Neuron (in vitro differentiated cells): ENCODE measurements around a stretch of chr14.

DNA sequence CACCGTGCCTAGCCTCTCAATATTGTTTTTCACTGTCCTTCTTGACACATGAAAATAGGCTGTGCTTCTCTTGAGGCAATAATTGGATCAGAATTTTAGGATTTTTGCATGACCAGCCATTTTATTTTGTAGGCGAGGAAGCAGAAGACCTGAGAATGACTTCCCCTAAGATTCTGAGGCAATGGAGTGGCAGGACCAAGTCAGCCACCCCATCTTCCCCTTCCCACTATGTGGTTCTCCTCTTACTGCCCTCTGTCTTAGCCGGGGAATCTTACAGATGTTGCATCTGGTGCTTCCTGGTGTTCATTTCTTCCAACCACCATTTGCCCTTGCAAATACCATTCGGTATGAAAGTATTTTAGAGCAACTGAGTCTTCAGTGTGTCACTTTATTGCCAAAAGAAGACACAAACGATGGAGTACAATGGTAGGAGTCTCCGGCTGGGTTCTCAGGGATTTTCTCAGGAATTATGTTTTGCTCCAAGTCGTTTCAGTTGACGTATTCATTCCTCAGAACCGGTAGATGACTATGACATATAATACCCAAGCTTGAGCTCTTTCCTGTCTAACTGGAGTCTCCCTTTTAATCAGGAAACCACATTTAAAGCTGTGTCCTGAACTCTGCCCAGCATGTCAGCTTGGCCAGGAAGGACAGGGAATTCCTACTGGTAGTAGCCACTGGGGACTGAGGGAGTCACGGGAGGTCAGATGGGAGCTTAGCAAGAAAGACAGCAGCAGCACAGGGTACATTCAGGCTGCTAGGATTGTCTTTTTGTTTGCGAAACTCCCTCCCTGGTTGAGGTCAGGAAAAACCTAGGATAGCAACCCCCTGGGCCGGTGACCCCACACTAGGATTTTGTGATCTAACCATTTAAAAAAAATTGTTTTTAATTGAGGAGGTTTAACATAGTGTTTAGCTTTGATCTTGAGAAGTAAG lies 87.0 kb downstream of the SAMD4A start:
- PRO-cap: no peak

DNA sequence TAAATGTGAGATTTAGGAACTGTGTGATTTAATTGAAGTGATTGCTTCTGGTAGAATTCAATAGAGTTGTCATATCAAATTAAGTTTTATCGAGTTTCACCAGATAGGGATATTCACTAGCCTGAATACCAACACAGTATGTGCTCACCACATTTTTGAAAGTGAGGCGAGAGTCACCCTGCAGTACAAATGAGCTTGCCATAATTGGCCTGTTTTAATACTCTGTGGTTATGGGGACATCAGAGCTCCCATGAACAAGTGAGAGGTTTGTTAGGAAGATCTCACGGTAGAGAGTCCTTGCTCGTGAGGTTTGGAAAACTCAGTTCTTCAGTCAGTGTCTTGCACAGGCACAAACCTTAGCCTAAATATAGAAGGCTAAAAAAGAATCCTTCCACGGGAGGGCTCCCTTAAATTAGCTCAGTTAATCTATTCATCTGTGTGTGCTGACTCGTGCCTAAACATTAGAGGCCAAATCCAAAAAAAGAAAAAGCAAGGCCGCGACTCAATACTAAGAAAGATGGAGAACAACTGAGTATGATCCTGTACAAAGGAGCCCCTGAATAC lies 108.7 kb downstream of the SAMD4A start:
- PRO-cap: no peak

DNA sequence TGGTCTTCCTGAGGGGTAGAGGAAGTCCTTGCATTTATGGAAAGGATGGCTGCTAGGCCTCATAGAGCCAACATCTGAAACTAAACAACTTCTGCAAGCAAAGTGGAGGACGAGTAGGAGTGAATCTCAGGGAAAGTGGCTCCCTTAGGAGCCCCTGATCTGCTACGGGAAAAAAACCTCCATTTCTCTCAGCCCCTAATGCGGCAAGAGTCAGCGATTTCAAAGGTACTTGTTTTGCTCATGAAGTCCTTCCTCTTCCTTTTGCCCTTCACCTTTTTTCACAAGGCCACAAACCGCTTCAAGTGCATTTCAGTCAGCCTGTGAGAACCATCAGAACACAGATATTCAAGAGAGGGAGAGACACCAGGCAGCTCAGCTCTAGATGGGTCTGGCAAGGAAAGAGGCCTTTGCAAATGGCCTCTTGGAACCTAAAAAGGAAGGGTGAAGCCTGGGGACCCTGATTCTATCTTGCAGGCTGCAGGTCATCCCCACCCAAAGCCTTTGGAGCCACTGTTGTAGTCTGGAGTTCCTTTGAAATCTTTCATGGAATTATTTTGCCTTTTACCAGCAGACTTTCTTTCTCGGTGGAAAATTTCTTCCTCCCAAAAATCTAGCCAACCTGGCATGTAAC lies 144.9 kb downstream of the SAMD4A start:
- PRO-cap: no peak

DNA sequence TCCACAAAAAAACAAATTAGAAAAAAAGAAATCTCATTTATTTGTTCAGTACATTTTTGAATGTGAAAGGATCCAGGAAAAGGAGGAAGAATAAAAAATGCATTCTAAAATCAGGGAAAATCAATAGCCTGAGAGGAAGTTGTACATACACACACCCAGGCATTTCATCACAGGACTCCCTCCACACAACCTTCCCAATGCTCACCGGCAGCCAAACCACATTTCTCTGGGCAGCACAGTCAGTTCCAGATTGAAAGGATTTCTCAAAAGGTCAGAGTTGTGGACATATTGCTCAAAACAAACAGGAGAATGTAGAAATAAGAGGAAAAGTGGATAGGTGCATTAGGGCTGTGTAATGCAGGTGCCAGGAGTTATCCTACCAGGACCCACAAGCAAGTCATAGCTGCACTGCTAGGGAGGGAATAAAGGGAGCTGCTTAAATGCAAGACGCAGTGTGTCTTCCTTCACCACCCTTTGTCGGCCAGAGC lies 63.0 kb downstream of the GCH1 start:
- PRO-cap: no peak

DNA sequence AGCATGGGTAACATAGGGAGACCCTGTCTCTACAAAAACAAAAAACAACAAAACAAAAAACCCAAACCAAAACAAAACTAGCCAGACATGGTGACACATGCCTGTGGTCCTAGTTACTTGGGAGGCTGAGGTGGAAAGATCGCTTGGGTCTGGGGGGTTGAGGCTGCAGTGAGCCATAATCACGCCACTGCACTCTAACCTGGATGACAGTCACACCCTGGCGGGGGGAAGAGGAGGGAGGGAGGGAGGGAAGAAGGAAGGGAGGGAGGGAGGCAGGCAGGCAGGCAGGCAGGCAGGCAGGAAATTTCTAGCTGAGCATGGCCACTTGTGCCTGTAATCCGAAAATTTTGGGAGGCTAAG lies 56.5 kb upstream of the GCH1 start:
- PRO-cap: unidirectional peak, plus-strand start at position 255 of the sequence

DNA sequence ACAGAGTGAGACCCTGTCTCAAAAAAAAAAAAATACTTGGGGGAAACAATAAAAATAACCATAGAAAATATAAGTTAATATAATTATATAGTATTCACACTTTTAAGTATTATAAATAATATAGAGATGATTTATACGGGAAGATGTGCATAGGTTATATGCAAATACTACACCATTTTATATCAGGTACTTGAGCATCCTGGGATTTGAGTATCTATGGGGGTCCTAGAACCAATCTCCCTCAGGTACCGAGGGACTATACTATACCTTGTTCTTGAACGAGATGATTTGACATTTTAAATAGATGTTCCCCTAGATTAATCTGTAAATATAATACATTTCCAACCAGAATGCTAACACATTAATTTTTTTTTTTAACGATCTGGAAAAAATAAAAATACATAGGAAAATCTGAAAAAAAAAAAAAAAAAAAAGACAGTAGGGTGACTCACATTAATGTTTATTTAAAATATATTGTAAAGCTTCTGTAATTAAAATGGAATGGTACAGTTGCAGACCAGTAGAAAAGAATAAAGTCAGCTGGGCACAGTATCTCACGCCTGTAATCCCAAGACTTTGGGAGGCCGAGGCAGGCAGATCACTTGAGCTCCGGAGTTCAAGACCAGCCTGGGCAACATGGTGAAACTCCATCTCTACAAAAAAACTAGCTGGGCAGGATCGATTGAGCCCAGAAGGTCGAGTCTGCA lies 7.5 kb downstream of the MAPK1IP1L start:
- PRO-cap: no peak

- PRO-cap: no peak
These were observed 25.7 kb downstream of the MAPK1IP1L start for GRCh38 chr14:55077025-55077606.

DNA sequence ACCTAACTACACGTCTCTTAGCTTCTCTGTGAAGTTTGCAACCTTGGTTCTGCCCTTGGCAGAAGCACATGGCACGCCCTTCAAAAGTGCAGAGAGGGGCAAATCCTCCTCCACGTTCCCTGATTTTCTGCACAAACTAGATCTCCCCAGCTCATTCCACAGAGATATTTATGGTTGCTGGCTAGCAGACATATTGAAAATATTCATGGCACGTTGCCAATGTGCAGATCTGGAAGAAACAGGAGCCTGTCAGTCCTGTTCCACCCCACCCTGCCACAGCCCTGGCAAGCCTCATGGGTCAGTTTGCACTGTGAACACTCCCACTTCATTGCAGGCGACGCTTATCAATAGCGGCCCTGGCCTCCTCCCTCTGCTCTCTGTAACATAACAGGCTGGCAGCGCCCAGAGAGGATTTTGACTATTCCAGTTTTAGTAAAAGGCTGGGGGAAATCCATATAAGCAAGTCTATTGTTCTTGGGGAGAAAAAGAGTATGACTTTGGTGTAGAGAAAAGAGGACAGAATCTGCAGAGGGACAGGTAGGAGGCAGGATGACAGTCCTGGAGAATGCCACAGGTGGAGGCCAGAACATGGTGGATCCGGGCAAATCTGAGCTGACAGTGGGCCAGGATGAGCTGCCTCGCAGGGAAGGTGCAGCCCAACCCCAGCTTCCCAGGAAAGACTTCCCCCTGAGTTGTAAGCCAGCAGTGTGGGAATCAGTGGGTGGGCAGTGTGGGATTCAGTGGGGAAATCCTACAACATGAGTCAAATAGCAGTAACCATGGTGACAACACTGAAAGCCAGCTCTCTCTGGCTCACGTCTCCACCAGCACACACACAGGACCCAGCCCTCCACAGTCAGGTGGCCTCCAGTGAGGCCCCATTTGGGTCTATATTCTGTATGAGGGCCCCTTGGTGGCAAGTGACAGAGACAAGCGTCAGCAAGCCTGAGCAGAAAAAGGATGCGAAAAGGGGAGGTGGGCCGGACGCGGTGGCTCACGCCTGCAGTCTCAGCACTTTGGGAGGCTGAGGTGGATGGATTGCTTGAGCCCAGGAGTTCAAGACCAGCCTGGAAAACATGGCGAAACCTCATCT lies 6.2 kb upstream of the LGALS3 start:
- PRO-cap: no peak

- PRO-cap: no peak
These were observed 2.8 kb downstream of the LGALS3 start for GRCh38 chr14:55131829-55132213.

GRCh38 chr14:55241714-55242149 lies 29.5 kb upstream of the FBXO34 start:
- PRO-cap: no peak

DNA sequence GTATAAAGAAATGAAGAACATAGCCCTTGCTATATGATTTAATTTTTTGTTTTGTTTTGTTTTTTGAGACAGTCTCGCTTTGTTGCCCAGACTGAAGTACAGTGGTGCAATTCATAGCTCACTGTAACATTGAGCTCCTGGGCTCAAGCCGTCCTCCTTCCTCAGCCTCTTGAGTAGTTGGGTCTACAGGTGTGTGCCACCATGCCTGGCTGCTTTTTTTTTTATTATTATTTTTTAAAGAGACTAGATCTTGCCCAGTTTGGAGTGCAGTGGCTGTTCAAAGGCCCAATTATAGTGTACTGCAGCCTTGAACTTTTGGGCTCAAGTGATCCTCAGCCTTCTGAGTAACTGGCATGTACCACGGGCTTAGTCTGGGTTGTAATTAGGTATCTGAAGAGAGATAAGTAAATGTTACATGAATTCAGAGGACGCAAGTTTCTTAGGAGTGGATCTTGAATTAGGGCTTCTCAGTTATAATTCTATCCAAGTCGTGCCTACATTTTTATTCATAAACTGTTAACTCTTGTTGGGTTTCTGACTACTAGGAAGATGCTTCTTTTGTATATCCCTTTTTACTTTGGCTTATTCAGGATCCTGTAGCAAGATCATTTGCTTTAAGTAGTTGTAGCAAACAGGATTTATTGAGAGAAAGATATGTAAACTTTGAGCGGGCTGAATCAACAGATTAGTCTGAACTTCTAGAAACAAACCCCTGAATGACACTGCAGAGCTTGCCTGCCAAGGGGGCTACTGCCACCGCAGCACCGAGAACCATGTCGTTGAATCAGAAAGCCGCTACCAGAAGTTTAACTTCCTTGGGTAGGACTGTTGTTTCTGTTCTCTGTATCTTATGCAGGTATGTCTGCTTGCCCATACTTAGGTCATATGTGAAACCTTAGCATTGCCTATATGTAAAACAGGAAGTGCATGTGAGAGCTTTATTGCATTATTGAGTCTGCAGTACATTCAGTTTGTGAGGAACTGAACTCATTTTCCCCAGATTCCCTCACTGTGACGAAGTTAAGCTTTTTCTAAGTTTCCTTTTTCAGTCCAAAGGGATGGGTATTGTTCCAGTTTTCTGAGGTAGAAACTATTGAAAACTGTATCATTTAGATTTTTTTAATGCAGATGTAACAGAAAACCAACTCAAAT lies 6.4 kb downstream of the FBXO34 start:
- PRO-cap: no peak

DNA sequence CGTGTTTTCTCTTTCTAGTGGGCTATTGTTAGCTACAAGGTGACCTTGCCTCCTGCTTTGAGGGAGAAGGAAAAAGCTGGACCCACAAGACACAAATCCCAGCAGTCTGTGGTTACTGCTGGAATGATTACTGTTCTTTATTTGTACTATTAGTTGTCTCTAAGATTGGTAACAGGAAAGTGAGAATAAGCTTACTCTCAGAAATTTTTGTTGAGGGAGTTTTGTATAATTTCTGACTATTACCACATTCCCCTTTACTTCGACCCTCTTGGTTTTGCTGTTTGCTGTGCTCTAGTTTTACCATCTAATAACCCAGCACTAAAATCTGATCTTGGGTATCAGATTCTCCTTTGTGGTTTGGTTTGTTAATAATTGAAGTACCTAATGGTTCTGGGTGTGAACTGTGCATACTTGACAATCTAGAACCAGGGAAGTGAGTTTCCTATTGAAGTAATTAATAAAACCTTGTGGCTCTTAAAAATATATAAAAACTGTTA lies 61.9 kb downstream of the FBXO34 start:
- PRO-cap: no peak

GRCh38 chr14:55349414-55349997 lies 62.1 kb downstream of the ATG14 start:
- PRO-cap: no peak

DNA sequence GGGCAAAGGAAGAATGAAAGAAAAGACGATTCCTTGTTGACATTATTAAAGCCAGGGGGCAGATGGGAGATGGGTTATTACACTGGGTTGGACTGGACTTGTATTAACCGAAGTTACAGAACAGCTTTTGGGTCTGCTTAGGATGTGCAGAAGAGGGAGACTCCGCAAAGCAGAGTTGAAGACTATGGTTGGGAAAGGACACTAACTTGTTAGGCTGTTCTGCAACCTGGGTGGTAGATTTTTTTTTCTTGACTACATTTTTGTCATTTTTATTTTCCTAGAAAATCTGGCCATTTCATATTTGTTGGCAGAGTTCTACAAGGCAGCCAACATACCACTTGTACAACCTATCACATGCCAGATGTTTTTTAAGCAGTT lies 107.1 kb downstream of the KTN1 start:
- PRO-cap: no peak

DNA sequence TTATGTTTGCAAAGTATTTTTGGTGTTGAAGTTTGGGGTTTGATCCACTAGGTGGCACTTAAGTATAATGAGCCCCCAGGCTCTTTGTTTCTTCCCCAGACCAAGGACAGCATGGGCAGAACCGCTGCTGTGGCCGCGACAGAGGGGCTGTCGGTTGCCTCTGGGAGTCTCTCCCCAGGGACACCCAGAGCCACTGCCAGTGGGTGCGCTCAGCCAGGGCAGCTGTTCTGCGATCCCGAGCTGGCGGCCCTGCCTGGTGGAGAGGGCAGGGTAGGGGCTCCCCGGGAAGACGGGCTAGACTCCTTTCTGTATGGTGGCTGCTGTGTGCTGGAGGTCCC lies 253.3 kb upstream of the PELI2 start:
- PRO-cap: no peak

GRCh38 chr14:55913443-55914068 lies 204.7 kb upstream of the PELI2 start:
- PRO-cap: no peak

- PRO-cap: bidirectional peak, plus-strand start at chr14:56119325, minus-strand start at chr14:56119347; bidirectional peak, plus-strand start at chr14:56119407, minus-strand start at chr14:56119393; bidirectional peak, plus-strand start at chr14:56119841, minus-strand start at chr14:56119530
These were observed 977 bp downstream of the PELI2 start for GRCh38 chr14:56119176-56119600.

- PRO-cap: no peak
These were observed 113.6 kb upstream of the TMEM260 start for GRCh38 chr14:56466004-56466474.

GRCh38 chr14:56808189-56809546 lies 1.6 kb downstream of the OTX2 start:
- PRO-cap: bidirectional peak, plus-strand start at chr14:56808326, minus-strand start at chr14:56808091; bidirectional peak, plus-strand start at chr14:56808594, minus-strand start at chr14:56808452

DNA sequence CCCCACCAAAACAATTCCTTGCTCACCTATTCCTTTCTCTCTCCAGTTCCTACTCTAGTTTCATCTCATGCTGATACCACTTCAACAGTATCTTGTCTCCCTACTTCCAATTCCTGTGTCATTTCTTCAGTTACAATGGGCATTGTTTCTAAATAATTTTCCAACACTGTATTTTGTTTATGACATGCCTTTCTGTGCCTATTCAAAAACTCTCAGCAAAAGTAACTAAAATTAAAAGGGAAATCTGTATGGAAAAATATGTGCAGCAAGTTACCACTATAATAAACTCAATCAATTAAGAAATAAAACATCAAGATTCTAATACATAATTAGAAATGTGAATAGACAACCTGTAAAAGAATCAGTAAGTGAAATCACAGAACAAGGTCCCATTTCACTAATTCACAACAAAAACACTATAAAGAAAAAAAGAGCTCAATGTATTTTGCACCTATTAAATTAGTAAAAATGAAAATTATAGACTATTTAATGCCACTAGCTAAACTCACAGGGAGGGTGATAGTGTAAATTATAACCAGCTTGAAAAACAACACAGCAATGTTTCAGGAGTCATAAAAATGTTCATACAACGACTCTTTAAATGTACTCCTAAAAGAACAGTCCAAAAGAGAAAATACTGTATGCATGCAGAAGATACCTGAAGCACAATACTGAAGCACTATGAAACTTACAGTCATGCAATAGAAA lies 9.3 kb upstream of the ARID4A start:
- PRO-cap: no peak